IMR-90 (cell line): ENCODE measurements around a stretch of chr5.

GRCh38 chr5:106508871-106509271 lies 1161.9 kb downstream of the EFNA5 start:
- RRBS = no CpG with 5 or more reads among the region's 4 CpGs
CAGE:
- cytosol, long polyA plus RNA = no peak
- long polyA plus RNA = no peak
- nucleus, long polyA plus RNA = no peak

DNA sequence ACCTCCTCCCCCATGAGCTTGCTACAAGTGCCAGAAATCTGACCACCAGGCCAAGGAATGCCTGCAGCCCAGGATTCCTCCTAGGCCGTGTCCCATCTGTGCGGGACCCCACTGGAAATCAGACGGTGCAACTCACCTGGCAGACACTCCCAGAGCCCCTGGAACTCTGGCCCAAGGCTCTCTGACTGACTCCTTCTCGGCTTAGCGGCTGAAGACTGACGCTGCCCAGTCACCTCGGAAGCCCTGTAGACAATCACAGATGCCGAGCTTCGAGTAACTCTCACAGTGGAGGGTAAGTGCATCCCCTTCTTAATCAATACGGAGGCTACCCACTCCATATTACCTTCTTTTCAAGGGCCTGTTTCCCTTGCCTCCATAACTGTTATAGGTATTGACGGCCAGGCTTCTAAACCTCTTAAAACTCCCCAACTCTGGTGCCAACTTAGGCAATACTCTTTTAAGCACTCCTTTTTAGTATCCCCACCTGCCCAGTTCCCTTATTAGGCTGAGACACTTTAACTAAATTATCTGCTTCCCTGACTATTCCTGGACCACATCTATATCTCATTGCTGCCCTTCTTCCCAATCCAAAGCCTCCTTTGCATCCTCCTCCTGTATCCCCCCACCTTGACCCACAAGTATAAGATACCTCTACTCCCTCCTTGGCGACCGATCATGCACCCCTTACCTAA lies 690.0 kb downstream of the EFNA5 start:
- RRBS = no CpG with 5 or more reads among the region's 13 CpGs
CAGE:
- cytosol, long polyA plus RNA = no peak
- long polyA plus RNA = no peak
- nucleus, long polyA plus RNA = no peak

DNA sequence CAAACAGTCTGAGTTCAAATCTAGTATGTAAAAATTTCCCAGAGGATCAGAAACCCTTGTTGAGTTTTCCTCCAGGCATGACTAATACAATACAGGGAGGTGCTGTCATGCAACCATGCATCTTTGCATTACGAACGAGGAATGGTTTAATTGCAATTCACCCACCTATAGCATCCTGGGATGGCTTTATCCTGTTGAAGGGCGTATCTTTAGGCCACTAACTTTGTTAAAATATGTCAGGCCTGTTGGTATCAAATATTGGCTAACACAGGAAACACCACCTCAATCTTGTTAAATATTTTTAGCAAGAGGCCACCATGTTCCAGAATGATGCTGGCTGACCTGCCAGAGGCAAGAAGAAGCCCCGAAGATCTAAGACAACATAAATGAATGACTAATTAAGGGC lies 196.3 kb downstream of the EFNA5 start:
- RRBS = no CpG with 5 or more reads among the region's 4 CpGs
CAGE:
- cytosol, long polyA plus RNA = no peak
- long polyA plus RNA = no peak
- nucleus, long polyA plus RNA = no peak

- RRBS = no CpG with 5 or more reads among the region's 29 CpGs
CAGE:
- cytosol, long polyA plus RNA = no peak
- long polyA plus RNA = no peak
- nucleus, long polyA plus RNA = no peak
Measured at GRCh38 chr5:107501552-107502945, 168.7 kb downstream of the EFNA5 start.

DNA sequence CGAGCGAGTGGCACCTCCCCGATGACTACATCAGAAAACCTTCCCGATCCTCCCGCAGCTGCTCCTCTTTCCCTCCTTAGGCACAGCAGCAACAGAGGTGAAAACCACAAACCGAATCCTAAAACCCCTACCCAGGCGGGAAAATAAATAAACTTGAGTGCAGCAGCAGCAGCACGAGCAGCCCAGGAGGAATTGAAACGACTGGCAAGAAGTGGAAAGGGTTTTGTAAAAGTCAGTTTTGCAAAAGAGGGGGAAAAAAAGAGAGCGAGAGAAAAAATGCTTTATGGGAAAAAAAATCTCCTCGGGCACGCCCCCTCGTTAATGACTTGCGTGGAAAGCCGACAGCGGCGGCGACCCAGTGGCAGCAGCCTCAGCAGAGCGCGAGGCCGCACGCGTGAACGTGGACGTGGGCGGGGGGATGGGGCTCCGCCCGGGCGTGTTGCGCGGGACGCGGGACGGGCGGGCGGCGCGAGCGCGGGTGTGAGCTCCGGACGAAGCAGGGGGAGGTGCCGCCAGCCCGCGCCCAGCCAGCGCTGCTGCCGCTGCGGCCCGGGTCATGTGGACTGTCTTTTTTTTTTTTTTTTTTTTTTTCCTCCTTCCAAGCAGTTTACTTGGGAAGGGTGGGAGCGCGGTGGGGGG lies 1.3 kb upstream of the EFNA5 start:
- RRBS = 1% methylated on average over 22 of the region's 51 CpGs
CAGE:
- cytosol, long polyA plus RNA = no peak
- long polyA plus RNA = no peak
- nucleus, long polyA plus RNA = no peak

DNA sequence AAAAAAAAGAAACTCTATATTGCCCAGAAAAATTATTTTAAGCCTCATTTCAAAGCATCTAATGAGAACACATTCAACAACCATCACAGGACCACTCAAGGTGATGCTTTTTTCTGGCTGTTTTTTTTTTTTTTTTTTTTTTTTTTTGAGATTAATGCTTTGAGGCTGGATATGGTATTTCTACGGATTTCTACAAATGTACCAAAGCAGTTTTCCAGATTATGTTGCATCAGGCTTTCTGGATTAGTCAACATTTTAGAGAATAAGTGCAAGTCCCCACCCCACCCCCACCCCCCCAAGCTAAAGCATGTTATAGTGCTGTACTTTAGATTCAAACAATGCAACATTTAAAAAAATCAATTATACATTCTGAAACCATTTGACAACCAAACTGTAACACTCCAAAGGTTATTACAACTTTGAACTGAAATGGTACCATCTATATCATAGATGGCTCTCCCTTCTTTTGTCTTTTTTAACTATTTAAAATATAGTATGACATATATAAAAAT lies 188.6 kb upstream of the EFNA5 start:
- RRBS = no CpG with 5 or more reads among the region's 1 CpG
CAGE:
- cytosol, long polyA plus RNA = start-site peak on the minus strand centred at position 190 of the sequence, 195 bp wide, 22 and 19 reads in 2 replicates
- long polyA plus RNA = no peak
- nucleus, long polyA plus RNA = no peak

GRCh38 chr5:108003012-108003605 lies 332.4 kb upstream of the EFNA5 start:
- RRBS = no CpG with 5 or more reads among the region's 1 CpG
CAGE:
- cytosol, long polyA plus RNA = no peak
- long polyA plus RNA = no peak
- nucleus, long polyA plus RNA = no peak

GRCh38 chr5:108212365-108212888 lies 169.5 kb downstream of the FBXL17 start:
- RRBS = no CpG with 5 or more reads among the region's 6 CpGs
CAGE:
- cytosol, long polyA plus RNA = no peak
- long polyA plus RNA = no peak
- nucleus, long polyA plus RNA = no peak

- RRBS = no CpG with 5 or more reads among the region's 2 CpGs
CAGE:
- cytosol, long polyA plus RNA = no peak
- long polyA plus RNA = no peak
- nucleus, long polyA plus RNA = no peak
Measured at GRCh38 chr5:108212889-108213311, 169.0 kb downstream of the FBXL17 start.

DNA sequence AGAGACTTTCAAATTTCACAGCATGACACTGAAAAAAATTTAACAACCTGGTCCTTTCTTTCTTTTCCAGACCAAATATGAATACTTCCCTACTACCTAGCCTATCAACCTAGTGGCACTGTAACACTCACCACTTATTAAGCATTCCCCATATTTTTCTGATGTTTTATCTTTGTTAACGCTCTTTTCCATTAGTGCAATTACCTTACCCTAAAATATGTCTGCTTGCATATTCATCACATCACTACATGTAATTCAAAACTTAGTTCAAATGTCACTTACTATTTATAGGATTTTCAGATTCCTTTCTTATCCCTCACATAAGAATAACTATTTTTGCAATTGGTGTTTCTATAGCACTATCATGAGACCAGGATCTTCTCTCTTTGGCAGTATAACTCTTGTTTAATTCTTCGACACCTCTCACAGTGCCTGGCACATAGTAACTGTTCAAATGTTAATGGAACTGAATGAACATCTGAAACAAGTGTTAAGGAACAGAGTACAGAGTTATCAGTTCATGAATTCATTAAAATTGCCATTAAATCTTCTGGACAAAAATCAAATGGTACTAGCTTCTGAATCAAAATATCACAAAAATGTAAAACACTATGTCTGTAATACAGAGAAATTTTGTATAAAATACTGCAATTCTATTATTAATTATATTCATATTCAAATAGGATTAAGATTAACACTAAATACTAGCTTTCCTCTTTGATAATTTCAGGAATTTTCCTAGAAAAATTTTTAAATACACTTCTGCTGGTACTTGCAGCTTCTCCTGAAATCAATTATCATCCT lies 40.1 kb downstream of the FBXL17 start:
- RRBS = no CpG with 5 or more reads among the region's 2 CpGs
CAGE:
- cytosol, long polyA plus RNA = no peak
- long polyA plus RNA = no peak
- nucleus, long polyA plus RNA = no peak

DNA sequence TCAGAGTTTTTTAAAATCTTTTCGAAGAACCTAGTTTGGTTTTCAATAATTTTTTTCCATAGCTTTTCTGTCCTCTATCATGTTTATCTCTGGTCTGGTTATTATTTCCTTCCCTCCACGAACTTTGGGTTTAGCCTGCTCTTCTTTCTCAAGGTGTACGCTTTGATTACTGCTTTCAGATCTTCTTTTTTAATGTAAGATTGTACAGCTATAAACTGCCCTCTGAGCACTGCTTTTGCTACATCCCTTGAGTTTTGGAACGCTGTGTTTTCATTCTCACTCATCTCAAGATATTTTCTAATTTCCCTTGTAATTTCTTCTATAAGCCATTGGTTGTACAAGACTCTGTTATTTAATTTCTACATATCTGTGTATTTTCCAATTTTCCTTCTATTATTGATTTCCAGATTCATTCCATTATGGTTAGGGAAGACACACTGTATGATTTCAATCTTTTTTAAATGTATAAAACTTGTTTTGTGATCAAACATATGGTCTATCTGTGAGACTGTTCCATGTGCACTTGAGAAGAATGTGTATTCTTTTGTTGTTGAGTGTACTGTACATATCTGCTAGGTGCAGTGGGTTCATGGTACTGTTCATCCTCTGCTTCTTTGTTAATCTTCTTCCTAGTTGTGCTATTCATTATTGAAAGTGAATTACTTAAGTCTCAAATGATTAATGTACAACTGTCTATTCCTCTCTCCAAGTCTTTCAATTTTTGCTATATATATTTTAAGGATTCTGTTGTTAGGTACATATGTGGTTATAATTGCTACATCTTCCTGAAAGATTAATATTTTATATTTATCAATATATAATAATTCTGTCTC lies 22.5 kb downstream of the FBXL17 start:
- RRBS = no CpG with 5 or more reads among the region's 4 CpGs
CAGE:
- cytosol, long polyA plus RNA = no peak
- long polyA plus RNA = no peak
- nucleus, long polyA plus RNA = no peak

- RRBS = under 1% methylated on average over 32 of the region's 44 CpGs
CAGE:
- cytosol, long polyA plus RNA = no peak
- long polyA plus RNA = no peak
- nucleus, long polyA plus RNA = no peak
Measured at GRCh38 chr5:108381584-108381976, 318 bp downstream of the FBXL17 start.

- RRBS = no CpG with 5 or more reads among the region's 6 CpGs
CAGE:
- cytosol, long polyA plus RNA = no peak
- long polyA plus RNA = no peak
- nucleus, long polyA plus RNA = no peak
Measured at GRCh38 chr5:109241805-109242282, 167.9 kb downstream of the PJA2 start.

- RRBS = no CpG with 5 or more reads among the region's 3 CpGs
CAGE:
- cytosol, long polyA plus RNA = no peak
- long polyA plus RNA = no peak
- nucleus, long polyA plus RNA = no peak
Measured at GRCh38 chr5:109412998-109414029, 3.5 kb upstream of the PJA2 start.

DNA sequence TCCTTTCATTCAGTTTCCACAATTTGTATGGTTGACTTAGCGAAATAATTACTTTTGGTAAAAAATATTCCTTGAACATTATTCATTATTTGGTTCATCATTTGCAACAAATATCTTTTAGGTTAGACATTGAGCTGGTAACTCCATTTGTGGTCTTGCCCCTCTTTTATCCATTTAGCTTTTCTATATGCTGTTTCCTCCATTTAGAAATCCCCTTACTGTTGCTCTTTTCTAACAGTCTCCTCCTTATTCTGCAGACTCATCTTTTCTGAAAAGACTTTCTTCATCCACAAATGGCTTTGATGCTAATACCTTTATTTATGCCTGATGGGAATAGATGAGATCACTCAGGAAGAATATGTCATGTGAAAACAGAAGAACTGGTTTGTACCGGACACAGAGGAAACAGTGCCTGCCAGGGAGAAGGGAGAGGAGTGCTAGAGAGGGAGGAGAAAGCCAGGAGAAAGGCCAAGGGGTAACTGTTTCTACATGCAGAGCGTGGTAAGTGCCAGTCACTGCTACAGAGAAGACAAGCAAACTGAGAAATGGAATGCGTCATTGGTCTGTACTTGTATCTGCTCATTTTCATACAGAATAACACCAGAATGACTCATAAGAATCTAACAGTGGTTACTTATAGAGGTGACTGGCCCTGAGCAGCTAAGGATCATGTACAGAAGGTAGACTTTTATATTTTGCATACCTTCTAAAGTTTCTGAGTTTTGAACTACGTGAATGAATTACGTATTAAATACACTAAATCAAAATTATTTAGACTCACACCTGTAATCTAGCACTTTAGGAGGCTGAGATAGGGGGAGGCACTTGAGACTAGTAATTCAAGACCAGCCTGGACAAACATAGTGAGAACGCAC lies 45.9 kb upstream of the PJA2 start:
- RRBS = no CpG with 5 or more reads among the region's 7 CpGs
CAGE:
- cytosol, long polyA plus RNA = no peak
- long polyA plus RNA = no peak
- nucleus, long polyA plus RNA = no peak

GRCh38 chr5:109468572-109469299 lies 59.0 kb upstream of the PJA2 start:
- RRBS = no CpG with 5 or more reads among the region's 4 CpGs
CAGE:
- cytosol, long polyA plus RNA = no peak
- long polyA plus RNA = no peak
- nucleus, long polyA plus RNA = no peak

DNA sequence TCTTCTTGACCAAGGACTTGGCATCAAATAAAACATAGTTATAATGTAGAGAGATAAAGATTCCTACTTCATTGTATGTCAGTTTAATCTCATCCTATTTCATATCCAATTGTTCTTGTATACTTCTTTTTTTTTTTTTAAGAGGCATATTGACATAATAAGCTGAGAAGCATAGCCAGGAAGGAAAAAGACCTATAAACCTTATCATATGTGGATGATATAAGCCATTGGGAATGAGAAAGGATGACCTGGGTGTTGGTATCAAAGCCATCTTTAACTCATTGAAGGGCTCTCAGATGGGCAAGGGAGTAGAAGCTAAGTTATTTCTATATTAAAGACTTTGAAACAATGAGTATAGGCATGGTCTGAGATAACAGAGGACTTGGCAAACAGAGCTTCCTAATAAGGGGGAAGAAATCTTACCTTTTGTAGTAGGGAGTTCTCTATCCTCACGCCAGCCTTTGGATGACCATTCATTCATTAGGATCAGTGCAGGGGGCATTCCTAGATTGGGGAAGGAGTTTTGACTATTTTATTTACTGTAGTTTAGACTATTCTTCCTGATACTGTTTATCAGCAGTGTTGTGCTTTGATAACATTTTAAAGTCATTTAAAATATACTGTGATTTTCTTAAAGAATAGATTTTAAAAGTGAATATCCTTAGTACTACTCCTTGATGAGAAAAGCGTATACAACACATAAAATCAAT lies 95.7 kb downstream of the MAN2A1 start:
- RRBS = no CpG with 5 or more reads among the region's 2 CpGs
CAGE:
- cytosol, long polyA plus RNA = no peak
- long polyA plus RNA = no peak
- nucleus, long polyA plus RNA = no peak

GRCh38 chr5:109900979-109901821 lies 211.5 kb downstream of the MAN2A1 start:
- RRBS = no CpG with 5 or more reads among the region's 4 CpGs
CAGE:
- cytosol, long polyA plus RNA = no peak
- long polyA plus RNA = no peak
- nucleus, long polyA plus RNA = no peak

DNA sequence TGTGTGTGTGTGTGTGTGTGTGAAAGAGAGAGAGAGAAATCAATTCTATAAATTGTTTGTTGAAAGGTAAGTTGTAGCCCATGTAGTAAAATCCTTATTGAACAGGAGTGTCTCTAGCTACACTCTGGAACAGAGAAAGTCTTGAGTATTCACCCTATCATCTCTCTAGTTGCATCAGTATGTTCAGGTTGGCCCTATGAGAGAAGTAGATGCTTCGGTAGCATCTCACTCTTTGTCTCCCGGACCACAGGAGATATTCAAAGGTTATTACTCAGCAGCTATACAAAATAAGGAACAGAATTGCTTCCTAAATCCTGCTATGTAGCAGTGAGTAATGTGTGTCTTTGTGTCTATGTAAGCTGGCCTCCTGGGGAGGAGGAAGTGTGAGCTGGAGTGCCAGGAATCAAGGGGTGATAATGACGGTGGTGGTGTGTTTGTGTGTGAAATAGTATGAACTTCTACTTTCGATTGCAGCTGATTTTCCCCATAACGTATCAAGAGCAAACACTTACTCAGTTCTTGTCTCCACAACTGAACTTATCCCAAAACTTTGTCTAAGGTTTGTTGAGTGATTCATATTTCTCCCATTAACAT lies 310.9 kb downstream of the MAN2A1 start:
- RRBS = no CpG with 5 or more reads among the region's 5 CpGs
CAGE:
- cytosol, long polyA plus RNA = no peak
- long polyA plus RNA = no peak
- nucleus, long polyA plus RNA = no peak

DNA sequence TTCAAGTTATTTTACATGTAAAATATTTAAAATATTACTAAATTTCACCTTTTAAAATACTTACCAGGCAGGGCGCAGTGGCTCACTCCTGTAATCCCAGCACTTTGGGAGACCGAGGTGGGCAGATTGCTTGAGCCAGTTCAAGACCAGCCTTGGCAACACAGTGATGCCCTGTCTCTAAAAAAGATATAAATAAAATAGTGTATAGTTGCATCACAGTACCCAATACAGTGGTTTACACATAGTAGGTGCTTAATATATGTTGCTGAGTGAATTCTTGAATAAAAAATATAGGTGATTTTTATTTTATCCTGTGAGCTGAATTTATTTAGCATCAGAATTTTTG lies 4.0 kb upstream of the SLC25A46 start:
- RRBS = no CpG with 5 or more reads among the region's 2 CpGs
CAGE:
- cytosol, long polyA plus RNA = no peak
- long polyA plus RNA = no peak
- nucleus, long polyA plus RNA = no peak